Testis (tissue), 5 donors: ENCODE measurements around a stretch of chr15.

GRCh38 chr15:61874796-61875144 lies 185.5 kb downstream of the VPS13C start:
- PRO-cap, 3 experiments, result no peak in any of the 3 experiments
- RAMPAGE, long total RNA, 2 experiments, result no peak in any of the 2 experiments
- RRBS, result no CpG with 5 or more reads among the region's 1 CpG

- PRO-cap, 3 experiments, result no peak in any of the 3 experiments
- RAMPAGE, long total RNA, 2 experiments, result no peak in any of the 2 experiments
- RRBS, result no CpG with 5 or more reads among the region's 2 CpGs
Measured at GRCh38 chr15:61929109-61929400, 131.2 kb downstream of the VPS13C start.

DNA sequence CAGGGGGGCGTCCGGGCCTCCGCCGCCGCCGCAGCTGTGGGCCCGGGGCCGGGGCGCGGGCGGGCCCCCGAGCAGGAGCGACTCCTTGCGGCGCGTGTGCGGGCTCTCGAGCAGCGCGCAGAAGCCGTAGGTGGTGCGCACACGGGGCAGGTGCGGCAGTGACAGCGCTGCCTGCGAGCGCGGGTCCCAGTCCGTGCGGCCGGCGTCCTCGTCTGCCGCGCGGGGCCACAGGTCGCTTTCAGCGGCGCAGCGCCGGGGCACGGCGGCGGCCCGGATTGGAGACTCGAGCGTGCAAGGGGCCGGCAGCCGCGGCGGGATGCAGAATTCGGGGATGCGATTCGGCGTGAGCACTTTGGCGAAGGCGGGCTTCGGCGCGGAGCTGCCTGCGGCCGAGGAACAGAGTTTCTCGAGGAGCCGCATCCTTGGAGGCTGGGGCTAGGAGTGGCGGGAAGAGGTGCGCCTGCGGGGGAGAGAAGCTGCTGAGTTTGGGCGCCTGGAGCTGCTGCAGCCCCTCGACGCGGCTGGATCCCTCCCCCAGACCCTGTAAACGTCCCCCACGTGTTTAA lies 437 bp downstream of the C2CD4B start:
- PRO-cap, 3 experiments, result no peak in any of the 3 experiments
- RAMPAGE, long total RNA, 2 experiments, result no peak in any of the 2 experiments
- RRBS, result under 1% methylated on average over 11 of the region's 73 CpGs

GRCh38 chr15:62288245-62288680 lies 102.1 kb upstream of the TLN2 start:
- PRO-cap, 3 experiments, result no peak in any of the 3 experiments
- RAMPAGE, long total RNA, 2 experiments, result no peak in any of the 2 experiments
- RRBS, result no CpG with 5 or more reads among the region's 2 CpGs

- PRO-cap, 3 experiments, result no peak in any of the 3 experiments
- RAMPAGE, long total RNA, 2 experiments, result no peak in any of the 2 experiments
- RRBS, result no CpG with 5 or more reads among the region's 4 CpGs
Measured at GRCh38 chr15:62326181-62326768, 64.1 kb upstream of the TLN2 start.

DNA sequence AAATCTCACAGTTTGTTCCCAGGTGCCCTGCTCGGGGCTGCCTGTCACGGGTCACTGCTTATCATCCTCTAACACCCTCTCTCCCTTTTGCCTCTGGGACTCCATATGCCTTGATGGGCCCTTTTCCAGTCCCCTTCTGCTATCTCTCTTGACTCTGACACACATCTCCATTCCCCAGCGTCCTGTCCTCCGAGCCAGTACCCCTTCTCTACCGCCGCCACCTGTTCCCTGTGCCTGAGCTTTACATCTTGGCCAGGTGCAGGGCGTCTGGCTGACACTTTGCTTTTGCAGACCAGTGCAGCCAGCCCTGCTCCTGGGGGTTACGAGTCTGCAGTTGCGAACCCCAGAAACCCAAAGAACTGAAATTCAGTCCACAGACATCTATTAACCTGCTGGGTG lies 65.3 kb downstream of the TLN2 start:
- PRO-cap, 3 experiments, result no peak in any of the 3 experiments
- RAMPAGE, long total RNA, 2 experiments, result no peak in any of the 2 experiments
- RRBS, result no CpG with 5 or more reads among the region's 9 CpGs

DNA sequence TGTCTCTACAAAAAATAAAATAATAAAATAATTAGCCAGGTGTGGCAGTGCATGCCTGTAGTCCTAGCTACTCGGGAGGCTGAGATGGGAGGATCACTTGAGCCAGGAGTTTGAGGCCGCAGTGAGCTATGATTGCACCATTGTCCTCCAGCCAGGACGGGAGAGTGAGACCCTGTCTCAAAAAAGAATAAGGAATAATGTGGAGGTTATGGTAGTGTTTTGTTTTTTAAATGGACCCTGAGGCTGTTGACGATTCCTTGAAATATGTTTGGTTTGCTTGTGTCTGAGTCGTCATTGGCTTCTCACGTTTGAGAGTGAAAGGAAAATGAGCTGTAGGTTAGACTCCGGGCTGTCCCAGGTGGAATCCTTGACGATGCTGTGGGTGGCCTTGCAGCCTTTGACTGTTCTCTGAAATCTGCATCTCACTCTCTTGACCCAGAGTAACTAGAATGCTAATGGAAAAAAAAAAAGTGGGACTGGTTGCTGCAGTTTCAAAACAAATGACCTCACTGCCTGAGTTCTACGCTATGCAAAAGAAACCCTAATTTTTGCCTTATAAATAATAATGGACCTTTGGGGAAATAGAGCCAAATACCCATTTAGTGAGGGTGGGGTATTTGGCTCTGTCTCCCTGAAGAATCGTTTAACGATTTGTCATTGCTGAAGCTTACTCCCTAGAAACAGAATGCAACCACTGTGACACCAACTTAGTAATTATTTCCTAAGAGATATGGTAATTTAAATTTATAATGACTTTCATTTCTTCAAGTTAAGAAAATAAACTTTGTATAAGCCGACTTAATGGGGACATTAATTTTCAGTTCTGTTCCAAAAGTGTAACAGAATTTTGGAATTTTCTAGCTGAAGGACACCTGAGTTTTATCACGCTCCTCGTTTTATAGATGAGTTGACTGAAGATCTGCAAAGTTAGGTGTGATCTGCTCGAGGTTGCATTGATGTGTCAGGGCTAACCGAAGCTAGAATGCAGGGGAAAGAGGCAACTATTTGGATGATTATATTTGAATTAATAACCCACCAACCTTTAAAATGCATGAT lies 84.4 kb downstream of the TLN2 start:
- PRO-cap, 3 experiments, result no peak in any of the 3 experiments
- RAMPAGE, long total RNA, 2 experiments, result no peak in any of the 2 experiments
- RRBS, result no CpG with 5 or more reads among the region's 16 CpGs

GRCh38 chr15:62505612-62506813 lies 115.7 kb downstream of the TLN2 start:
- PRO-cap, 3 experiments, result no peak in any of the 3 experiments
- RAMPAGE, long total RNA, 2 experiments, result no peak in any of the 2 experiments
- RRBS, result no CpG with 5 or more reads among the region's 9 CpGs

- PRO-cap, 3 experiments, result peak in 3 of 3 experiments; most common minus-strand start chr15:62559181 (in 2)
- RAMPAGE, long total RNA, 2 experiments, result no peak in any of the 2 experiments
- RRBS, result no CpG with 5 or more reads among the region's 5 CpGs
Measured at GRCh38 chr15:62558998-62559330, 168.6 kb downstream of the TLN2 start.

DNA sequence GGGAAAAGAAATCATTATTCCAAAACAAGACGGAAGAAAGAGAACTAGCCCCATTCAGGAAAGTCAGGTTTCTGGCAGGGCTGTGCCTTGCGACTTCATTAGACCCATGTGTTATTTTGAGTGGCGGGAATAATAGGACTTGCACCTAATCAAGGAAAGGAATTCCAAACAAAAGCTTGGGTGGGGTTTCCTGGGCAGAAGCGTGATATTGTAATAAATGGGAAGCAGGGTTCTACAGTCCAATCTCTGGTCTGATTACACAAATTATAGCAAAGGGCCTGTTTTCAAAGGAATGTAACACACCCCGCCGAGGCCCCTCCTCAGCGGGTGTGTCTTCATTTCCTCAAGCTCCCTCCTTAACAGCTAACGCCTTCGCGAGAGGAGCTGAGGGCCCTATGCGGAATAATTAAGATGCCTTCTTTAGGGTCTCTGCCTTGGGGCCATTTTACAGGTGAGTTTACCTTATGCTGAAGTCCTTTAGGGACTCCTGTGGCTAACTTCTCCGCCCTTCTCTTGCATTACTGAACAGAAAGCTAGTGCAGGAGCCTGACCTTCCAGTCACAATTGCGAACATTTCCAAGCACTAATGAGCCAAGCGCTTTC lies 170.8 kb downstream of the TLN2 start:
- PRO-cap, 3 experiments, result no peak in any of the 3 experiments
- RAMPAGE, long total RNA, 2 experiments, result no peak in any of the 2 experiments
- RRBS, result no CpG with 5 or more reads among the region's 14 CpGs

- PRO-cap, 3 experiments, result no peak in any of the 3 experiments
- RAMPAGE, long total RNA, 2 experiments, result no peak in any of the 2 experiments
- RRBS, result no CpG with 5 or more reads among the region's 10 CpGs
Measured at GRCh38 chr15:62649727-62650361, 259.5 kb downstream of the TLN2 start.

GRCh38 chr15:62812238-62812704 lies 230.3 kb upstream of the TPM1 start:
- PRO-cap, 3 experiments, result no peak in any of the 3 experiments
- RAMPAGE, long total RNA, 2 experiments, result no peak in any of the 2 experiments
- RRBS, result no CpG with 5 or more reads among the region's 6 CpGs

- PRO-cap, 3 experiments, result no peak in any of the 3 experiments
- RAMPAGE, long total RNA, 2 experiments, result no peak in any of the 2 experiments
- RRBS, result no CpG with 5 or more reads among the region's 4 CpGs
Measured at GRCh38 chr15:62820429-62820763, 222.2 kb upstream of the TPM1 start.

- PRO-cap, 3 experiments, result no peak in any of the 3 experiments
- RAMPAGE, long total RNA, 2 experiments, result no peak in any of the 2 experiments
- RRBS, result no CpG with 5 or more reads among the region's 20 CpGs
Measured at GRCh38 chr15:62840572-62841216, 201.9 kb upstream of the TPM1 start.

DNA sequence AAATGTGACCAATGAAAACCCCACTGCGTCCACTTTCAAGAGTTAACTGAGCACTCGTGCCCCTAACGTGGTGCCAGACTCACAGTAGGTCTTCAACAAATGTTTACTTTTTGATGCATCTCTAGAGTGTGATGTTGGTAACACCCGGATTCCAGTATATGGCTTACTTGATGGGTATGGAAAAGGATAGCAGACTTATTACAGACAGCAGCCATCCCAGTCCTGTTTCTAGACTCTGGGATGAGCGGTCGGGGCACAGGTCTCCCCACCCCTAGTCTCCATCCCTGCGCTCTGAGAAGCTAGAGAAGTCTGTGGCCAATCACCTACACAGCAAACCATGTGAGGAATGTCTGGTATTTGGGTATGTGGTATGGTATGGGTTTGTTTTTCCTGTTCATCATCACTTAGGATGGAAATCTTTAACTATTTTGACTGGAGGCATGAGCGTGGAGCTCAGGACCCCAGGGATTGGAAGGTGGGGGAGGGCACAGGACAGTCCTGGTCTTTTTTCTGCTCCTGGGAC lies 191.9 kb upstream of the TPM1 start:
- PRO-cap, 3 experiments, result no peak in any of the 3 experiments
- RAMPAGE, long total RNA, 2 experiments, result no peak in any of the 2 experiments
- RRBS, result no CpG with 5 or more reads among the region's 8 CpGs

DNA sequence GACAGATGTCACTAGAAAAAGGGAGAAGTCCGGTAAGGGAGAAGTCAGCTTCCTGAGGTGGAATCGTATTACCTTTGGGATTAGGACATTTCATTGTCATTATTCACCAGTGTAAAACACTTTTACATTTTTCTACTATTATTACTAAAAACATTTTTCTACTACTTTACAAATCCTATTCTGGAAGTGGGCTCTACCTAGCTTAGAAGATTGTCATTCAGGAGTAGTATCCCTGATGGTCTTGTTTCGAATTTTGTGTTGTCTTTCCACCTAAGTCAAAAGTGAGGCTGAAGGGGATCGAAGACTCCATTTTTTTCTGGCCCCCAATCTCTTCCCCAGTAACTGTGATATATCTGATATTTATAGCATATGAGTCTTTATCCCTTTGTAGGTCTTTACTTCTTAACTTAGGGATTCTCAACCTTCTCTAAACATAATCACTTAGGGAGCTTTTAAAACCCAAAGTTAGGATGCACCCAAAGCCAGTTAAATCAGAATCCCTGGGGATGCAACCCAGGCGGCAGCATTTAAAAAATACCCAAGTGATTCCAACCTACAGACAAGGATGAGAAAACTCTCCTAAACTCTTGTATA lies 3.9 kb downstream of the TPM1 start:
- PRO-cap, 3 experiments, result no peak in any of the 3 experiments
- RAMPAGE, long total RNA, 2 experiments, result no peak in any of the 2 experiments
- RRBS, result no CpG with 5 or more reads among the region's 5 CpGs

- PRO-cap, 3 experiments, result no peak in any of the 3 experiments
- RAMPAGE, long total RNA, 2 experiments, result no peak in any of the 2 experiments
- RRBS, result no CpG with 5 or more reads among the region's 8 CpGs
Measured at GRCh38 chr15:63049669-63050505, 7.3 kb downstream of the TPM1 start.

GRCh38 chr15:63059368-63060244 lies 17.1 kb downstream of the TPM1 start:
- PRO-cap, 3 experiments, result no peak in any of the 3 experiments
- RAMPAGE, long total RNA, 2 experiments, result no peak in any of the 2 experiments
- RRBS, result no CpG with 5 or more reads among the region's 10 CpGs

DNA sequence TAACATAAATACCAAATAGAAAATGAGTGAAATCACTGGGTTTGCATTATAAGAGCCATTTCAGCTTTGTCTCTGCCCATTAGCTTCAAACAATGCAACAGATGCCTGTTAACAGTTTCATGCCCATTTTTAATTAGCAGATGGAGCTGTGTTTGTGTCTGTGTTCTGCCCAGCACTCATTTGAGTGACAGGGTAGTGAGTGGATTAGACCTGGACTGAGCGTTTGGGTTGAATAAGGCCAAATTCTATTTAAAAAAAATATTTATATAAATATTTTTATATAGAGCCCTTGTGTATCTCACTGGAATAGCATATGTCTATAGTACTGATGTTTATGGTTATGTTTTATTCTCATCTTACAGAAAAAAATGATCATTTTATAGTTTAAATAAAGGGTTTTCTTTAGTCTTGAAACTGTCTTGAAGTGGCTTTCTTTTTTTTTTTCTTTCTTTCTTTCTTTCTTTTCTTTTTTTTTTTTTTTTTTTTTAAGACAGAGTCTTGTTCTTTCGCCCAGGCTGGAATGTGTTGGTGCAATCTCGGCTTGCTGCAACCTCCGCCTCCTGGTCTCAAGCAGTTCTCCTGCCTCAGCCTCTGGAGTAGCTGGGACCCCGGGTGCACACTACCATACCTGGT lies 7.6 kb downstream of the RAB8B start:
- PRO-cap, 3 experiments, result no peak in any of the 3 experiments
- RAMPAGE, long total RNA, 2 experiments, result no peak in any of the 2 experiments
- RRBS, result no CpG with 5 or more reads among the region's 5 CpGs

GRCh38 chr15:63212364-63213182 lies 23.2 kb downstream of the RAB8B start:
- PRO-cap, 3 experiments, result no peak in any of the 3 experiments
- RAMPAGE, long total RNA, 2 experiments, result no peak in any of the 2 experiments
- RRBS, result no CpG with 5 or more reads among the region's 5 CpGs